Metastatic Liver Carcinoma in the Lung (tissue), 2 donors: ENCODE measurements around a stretch of chr2.

DNA sequence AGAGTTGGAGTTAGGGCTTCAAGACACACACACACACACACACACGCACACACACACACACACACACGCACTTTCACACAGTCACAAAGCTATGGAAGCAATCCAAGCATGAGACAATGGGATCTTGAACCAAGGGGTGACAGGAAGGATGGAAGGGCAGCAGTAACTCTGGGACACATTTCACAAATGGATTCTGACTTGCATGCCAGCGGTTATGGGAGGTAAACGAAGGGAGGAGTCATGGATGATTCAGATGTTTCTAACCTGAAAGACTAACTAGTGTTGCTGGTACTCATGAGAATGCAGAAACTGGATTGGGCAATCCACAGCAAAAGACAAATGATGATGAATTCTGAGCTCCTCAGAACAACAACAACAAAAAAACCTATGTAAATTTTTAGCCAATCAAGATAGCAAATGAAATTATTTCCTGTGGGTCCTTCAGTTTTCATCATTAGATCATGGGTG, 32.8 kb downstream of the ABCA12 start:
- PRO-cap, 2 experiments: no peak in any of the 2 experiments

- PRO-cap, 2 experiments: no peak in any of the 2 experiments
These were observed 3.1 kb downstream of the ATIC start for GRCh38 chr2:215314807-215315587.

- PRO-cap, 2 experiments: no peak in any of the 2 experiments
These were observed 58.3 kb downstream of the ATIC start for GRCh38 chr2:215370133-215370668.

GRCh38 chr2:215431631-215432387, 4.1 kb downstream of the FN1 start:
- PRO-cap, 2 experiments: no peak in any of the 2 experiments

- PRO-cap, 2 experiments: no peak in any of the 2 experiments
These were observed 265.0 kb upstream of the FN1 start for GRCh38 chr2:215700901-215701320.

- PRO-cap, 2 experiments: no peak in any of the 2 experiments
These were observed 254.7 kb downstream of the MREG start for GRCh38 chr2:215758681-215759106.

DNA sequence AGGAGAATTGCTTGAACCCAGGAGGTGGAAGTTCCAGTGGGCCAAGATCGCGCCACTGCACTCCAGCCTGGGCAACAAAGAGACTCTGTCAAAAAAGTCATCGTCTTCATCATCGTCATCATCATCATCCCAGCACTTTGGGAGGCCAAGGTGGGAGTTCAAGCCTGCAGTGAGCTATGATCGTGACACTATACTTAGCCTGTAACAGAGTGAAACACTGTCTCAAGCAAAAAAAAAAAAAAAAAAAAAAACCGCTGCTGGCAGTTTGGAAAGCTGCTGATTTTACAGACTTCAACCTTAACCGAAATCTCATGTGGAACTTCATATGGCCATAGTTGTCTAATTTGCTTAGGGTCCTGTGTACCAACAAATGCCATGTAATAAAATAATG, 33.0 kb downstream of the PECR start:
- PRO-cap, 2 experiments: no peak in any of the 2 experiments

DNA sequence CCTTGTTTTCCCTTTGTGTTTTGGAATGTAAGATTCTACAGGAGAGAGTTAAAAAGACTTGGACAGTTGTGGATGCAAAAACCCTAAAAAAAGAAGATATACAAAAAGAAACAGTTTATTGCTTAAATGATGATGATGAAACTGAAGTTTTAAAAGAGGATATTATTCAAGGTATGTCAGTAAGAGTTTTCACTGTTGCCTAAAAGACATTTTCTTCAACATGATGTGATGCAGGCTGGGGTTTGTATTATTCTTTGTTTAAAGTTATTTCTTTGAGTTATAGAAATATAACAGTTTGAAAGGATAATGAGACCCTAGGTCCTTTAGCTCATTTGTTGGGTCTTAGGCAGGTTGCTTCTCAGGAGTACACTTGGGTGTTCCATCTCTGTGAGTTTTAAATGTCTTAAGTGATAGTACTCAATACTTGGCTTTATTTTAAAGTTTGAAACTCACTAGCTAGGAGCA, 18.4 kb downstream of the XRCC5 start:
- PRO-cap, 2 experiments: no peak in any of the 2 experiments

GRCh38 chr2:216134714-216135469, 25.7 kb downstream of the XRCC5 start:
- PRO-cap, 2 experiments: no peak in any of the 2 experiments

DNA sequence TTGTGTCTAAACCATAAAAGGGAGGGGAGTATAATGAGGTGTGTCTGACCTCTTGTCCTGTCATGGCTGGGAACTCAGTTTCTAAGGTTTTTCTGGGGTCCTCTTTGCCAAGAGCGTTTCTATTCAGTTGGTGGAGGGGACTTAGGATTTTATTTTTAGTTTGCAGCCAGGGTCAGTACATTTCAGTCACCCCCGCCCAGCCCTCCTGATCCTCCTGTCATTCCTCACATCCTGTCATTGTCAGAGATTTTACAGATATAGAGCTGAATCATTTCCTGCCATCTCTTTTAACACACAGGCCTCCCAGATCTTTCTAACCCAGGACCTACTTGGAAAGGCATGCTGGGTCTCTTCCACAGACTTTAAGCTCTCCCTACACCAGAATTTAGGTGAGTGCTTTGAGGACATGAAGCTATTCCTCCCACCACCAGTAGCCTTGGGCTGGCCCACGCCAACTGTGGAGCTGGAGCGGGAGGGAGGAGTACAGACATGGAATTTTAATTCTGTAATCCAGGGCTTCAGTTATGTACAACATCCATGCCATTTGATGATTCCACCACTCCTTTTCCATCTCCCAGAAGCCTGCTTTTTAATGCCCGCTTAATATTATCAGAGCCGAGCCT, 108.4 kb downstream of the XRCC5 start:
- PRO-cap, 2 experiments: no peak in any of the 2 experiments

GRCh38 chr2:216498087-216498579, 511 bp upstream of the RPL37A start:
- PRO-cap, 2 experiments: no peak in any of the 2 experiments

DNA sequence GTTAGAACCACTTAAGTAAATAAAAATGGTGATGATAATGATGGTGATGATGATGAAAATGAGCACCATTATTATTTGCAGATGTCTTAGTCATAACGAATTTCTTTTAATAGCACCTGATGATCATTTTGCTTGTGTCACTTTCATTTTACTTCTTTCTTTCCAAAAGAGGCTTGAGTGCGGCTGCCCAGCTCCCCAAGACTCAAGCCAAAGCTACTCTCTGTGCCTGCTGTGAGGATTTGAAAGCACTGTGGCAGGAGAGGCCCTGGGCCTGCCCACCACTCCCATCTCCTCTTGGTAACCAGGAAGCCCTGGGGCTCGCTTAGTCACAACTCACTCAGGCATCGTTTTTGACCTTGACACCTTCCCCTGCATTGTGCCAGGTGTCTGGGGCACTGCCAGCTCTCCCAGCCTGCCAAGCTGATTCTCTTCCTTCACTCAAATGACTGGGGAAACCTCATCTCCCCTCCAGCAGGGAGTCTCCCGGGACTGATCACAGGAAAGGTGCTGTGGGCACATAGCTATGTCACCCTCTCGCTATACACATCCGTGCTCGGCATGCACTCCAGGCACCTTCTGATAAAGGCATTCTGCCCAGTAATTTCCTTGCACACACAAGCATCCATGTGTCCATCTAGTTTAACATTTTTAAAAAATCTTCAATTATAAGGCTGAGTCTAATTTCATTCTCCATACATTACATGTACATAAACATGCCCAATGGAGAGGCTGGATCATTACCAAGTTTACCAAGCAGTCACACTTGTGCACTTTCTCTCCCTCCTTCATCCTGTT, 41.3 kb downstream of the RPL37A start:
- PRO-cap, 2 experiments: no peak in any of the 2 experiments

DNA sequence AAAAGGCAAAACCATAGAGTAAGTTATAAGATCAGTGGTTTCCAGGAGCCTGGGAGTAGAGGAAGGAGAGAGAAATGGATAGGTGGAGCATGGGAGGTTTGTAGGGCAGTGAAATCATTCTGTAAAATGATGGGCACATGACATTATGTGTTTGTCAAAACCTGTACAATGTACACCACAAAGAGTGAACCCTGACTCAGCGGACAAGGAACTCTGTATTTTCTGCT, 61.8 kb upstream of the IGFBP2 start:
- PRO-cap, 2 experiments: no peak in any of the 2 experiments

DNA sequence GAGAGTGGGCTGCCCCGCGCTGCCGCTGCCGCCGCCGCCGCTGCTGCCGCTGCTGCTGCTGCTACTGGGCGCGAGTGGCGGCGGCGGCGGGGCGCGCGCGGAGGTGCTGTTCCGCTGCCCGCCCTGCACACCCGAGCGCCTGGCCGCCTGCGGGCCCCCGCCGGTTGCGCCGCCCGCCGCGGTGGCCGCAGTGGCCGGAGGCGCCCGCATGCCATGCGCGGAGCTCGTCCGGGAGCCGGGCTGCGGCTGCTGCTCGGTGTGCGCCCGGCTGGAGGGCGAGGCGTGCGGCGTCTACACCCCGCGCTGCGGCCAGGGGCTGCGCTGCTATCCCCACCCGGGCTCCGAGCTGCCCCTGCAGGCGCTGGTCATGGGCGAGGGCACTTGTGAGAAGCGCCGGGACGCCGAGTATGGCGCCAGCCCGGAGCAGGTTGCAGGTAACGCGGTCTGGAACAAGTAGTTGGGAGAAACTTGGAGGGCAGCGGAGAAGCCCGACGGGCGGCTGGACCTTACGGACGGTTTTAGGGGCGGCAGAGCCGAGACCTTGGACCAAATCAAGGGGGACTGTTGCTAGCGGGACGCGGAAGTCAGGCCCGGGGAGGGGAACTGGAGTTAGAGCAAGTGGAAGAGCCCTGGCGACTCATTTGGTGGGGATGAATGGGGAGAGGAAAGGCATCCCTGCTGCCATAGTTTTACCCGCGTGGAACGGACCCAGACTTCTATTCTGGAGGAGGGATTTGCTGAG, 483 bp downstream of the IGFBP2 start:
- PRO-cap, 2 experiments: no peak in any of the 2 experiments

GRCh38 chr2:216829190-216829714, 30.6 kb downstream of the TNP1 start:
- PRO-cap, 2 experiments: no peak in any of the 2 experiments

- PRO-cap, 2 experiments: no peak in any of the 2 experiments
These were observed 188.8 kb upstream of the TNP1 start for GRCh38 chr2:217048546-217049107.

- PRO-cap, 2 experiments: no peak in any of the 2 experiments
These were observed 205.0 kb upstream of the TNP1 start for GRCh38 chr2:217064822-217065213.

DNA sequence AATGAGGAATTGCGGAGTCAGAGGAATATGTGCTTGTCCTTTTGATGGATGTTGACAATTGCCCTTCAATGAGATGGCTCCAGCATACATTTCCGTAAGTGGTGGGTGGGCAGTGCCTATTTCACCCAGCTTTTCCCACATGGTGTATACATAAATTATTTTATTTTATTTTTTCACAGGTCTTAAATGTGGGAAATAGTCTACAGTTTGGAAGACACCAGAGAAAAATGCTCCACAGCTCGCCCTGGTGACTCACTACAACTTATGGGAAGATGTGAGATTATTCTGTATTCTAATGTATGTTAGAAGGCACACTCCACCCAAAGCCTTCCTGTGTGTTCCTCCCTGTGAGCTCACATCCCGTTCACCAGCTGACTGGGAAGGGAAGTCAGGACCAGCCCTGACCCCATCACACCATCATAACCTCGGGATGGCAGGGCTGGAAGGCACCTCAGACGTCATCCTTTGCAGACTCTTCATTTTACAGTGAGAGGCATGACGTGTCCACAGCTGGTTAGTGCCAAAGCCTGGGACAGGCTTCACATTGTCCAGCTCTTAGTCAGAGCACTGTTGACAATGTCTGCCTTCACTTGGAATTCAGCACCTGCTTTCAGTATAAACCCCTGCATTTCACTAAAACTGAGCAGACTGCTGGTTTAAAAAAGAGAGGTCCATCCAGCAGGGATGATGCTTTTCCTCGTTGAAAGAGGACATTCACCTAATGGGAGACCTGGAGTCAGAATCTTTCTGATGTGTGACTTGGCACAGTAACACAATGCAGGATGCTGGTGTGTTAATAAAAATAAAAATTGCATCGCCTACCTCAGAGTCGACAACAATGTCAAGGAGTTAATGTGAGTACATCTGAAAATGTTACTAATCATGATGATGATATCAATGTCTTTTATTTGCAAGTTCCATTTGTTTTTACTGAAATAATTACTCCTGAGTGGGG, 417.8 kb upstream of the TNP1 start:
- PRO-cap, 2 experiments: no peak in any of the 2 experiments

- PRO-cap, 2 experiments: no peak in any of the 2 experiments
These were observed 492.0 kb downstream of the TNS1 start for GRCh38 chr2:217510741-217511262.

DNA sequence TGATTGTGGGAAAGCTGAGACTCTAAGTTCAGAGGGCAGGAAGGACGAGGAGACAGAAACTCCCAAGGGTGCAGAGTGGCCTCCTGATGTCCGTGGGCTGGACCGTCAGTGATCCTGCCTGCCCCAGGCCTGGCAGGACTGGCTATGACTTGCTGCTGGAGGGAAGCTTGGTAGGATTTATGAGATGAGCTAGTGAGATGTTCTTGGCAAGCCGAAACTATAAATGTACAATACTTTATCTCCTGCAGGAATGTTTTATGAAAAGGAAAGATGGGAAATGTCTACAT, 447.4 kb downstream of the TNS1 start:
- PRO-cap, 2 experiments: no peak in any of the 2 experiments